Measurements from ENCODE around the genes ZNF81, SSX5, TBC1D25, RBM3, OTUD5, GRIPAP1, CCDC120, FOXP3, GAGE13 and GAGE12E.

GRCh38 chrX:47805881-47806337, 30.8 kb upstream of the ZNF81 start:
- RRBS = no CpG with 5 or more reads among the region's 1 CpG

DNA sequence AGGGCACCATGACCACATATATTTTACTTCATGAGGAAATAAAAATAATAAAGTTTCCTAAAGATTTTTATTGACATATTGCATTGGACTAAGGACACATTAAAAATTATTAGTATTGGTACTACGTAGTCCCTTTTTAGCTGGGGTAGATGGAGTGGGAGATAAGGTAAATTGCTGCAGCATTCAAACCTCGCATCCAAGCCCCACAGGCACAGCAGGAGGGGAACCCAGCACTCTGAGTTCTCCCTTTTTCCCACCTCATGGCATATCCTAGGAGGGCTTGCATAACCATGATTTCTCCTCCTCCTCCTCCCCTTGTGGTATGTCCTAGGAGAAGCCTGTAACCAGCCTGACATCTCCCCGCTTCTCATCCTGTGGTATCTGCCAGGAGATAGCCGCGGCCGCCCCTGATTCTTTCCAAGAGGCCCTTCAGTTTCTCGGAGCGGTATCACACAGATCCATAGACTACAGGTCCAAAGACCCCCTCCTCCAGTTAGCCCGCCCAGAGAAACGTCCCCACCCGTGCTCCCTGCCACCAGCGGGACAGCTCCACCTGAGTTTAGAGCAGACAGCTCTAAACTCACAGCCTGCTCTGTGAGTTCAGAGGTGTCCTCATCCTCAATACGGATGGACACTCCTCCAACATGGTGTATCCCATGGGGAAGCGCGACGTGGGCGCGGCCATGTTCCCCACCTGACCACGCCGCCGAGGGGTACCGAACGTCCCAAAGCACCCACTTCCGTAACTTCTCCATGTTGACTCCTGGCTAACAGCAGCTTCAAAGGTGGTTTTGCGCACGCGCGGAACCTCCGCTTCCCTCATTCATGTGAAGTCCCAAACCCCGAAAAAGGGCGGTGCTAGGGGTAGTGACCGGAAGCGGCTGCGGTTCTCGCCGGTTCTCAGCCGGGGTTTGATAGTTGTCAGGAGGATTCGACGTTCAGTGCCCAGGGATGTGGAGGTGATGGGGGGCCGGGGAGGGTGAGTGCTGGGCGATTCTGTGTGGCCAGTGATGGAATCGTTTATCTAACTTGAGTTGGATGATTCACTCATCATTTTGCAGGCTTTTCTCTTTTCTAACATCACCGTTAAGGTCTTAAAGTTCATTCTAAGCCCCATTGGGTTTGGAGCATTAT, at the start of gene ZNF81:
ZNF81 (plus strand) TSS at position 874 of the 1,134 bp plus-strand sequence.
- RRBS = 0% methylated on average over 4 of the region's 43 CpGs

DNA sequence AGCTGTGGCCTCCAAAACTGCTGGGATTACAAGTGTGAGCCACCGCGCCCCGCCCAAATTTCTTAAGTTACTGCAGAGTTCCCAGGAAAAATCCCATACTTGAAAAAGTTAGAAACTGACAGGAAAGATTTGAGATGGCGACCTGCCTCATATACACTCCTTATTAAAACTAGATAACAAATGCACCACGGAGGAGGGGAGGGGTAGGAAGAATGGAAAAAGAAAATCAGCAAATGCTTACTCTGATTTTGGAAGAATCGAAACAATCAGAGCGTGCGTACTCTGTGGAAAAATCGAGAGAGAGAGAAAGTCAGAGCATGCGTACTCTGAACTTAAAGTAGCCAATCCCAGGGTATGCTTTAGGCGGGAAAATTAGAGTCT, at the start of gene SSX5:
SSX5 (minus strand) TSS at position 306 of the 381 bp plus-strand sequence.
- RRBS = no CpG with 5 or more reads among the region's 11 CpGs

DNA sequence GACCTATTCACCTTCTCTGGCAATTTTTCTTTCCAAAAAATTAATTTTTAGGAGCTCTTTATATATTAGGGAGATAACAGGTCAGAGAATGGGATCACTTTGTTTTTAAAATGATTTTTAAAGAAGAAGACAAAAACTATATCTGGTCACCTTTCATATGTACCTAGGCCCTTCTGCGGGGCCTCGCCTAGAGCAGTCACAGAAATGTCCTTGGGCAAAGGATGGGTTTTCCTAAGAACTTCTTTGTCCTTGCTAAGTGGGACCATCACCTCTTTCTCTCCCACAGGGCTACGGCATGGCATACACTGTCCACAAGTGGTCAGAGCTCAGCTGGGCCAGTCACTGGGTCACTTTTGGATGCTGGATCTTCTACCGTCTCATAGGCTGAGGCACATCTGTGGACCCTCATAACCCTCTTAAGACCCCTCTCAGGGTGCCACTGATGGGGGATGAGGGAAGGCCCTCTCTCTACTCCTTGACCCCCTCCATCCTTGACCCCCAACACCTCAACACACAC, 1.5 kb upstream of the EBP start:
- RRBS = no CpG with 5 or more reads among the region's 4 CpGs

DNA sequence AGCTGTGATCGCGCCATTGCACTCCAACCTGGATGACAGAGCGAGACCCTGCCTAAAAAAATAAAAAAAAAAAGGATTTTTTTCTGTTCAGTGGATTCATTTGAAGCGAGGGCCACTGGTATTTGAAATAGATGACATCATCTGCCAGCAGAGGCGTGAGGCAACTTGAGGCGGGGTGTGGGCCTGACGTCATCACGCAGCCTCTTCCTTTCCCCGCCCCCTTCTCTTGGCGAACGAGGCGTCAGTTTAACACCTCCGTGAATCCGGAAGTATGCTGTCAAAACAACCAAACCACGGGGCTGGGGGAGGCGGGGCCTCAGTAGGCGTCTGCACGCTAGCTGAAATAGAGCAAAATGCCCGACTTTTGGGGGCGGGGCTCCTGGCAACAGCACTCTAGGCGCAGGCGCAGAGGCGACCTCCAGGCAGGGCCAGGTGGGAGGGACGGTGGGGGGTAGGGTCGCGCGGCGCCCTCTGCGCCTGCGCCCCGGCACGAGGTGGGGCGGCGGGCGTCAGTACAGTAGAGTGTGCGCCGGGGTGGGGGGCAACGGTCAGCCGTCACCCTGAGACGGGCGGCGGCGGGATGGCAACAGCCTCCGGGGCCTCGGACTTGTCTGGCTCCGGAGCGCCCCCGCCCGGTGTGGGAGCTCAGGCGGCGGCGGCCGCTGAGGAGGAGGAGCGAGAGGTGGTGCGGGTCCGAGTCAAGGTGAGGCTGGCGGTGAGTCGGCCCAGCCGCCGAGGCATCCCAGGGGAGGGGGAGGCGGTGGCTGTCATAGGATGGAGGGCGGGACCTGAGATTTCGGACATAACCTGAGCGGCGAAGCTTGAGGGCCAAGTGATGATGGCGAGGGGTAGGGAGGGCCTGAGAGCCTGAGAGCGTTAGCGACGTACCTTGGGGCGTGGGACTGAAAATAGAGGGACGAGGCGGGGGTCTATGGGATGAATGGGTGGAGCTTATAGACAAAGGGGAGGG, at the start of gene TBC1D25:
TBC1D25 (plus strand) TSS at position 497 of the 970 bp plus-strand sequence.
- RRBS = 1% methylated on average over 11 of the region's 72 CpGs

DNA sequence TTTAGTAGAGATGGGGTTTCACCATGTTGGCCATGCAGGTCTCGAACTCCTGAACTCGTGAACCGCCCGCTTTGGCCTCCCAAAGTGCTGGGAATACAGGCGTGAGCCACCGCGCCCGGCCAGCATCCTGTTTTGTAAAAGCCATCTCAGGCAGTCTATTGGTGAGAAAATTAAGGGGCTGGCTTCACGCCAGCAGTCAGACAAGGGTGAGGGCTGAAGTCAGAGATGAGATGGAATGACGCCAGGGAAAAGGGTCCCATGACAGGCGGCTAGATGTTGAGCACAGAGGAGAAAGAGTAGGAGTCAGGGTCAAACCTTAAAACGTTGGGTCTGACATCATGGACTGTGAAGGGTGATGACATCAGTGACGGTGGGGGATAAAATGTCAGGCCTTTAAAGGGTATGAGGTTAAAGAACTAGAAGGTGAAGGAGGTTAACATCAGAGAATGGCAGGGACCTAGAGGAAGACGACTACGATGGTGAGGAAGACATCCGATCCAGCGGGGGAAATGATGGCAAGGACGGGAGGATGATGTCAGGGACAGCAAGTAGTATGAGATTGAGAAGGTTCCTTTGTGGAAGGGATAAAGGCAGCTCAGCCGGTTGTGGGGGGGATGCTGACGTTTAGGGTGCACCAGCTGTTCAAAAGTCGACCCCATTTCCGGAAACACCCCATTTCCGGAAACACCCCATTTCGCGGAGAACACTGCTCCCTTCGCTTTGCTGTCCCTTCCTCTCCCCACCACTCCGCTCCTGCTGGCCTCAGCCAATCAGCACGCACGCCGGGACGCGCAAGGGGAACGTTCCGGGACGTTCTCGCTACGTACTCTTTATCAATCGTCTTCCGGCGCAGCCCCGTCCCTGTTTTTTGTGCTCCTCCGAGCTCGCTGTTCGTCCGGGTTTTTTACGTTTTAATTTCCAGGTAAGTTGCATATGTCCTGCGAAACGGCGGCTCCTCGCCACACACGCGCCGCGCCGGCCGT, at the start of gene RBM3:
RBM3 (plus strand) TSS at position 833 of the 983 bp plus-strand sequence.
- RRBS = under 1% methylated on average over 20 of the region's 56 CpGs

DNA sequence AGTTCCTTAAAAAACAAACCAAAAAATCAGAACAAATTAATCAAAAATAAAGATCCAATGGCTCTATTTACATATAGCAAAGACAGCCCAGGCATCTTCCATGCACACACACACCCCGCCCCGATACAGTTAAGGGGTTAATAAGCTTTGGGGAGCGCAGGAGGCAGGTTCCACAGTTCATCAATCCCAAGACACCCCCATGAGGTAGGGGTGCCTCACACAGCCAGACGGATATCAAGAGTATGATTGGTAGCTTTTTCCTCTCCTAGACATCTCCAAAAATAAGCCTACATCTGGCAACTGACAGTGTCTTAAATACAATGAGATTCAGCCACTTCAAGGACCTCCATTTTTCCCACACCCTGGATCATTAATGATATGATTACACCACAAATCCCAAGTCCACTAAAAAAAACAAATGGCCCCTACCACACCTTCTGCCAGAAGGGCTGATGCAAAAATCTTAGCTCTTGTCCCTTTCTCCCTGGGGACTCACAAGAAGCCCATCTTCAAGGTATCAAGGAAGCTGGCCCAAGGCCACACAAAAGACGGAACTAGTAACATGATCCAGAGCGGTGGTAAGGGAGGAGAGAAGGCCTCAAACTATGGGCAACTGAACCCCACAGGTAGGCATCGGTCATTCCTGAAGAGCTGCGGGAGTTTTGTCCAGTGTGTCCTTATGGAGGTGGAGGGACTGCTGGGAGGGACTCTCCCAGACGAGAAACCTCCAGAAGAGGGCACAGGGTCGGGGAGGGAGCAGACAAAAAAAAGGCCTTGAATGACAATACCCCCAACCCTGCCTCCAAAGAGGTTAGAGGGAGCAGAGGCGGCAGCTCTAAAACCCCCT, 6.2 kb downstream of the PQBP1 start:
- RRBS = no CpG with 5 or more reads among the region's 11 CpGs

- RRBS = no CpG with 5 or more reads among the region's 7 CpGs
Measured at GRCh38 chrX:48927067-48928086, 8.6 kb upstream of the PIM2 start.

GRCh38 chrX:48957497-48958282, at the start of gene OTUD5:
TSS of gene OTUD5 (minus strand) at chrX:48957607.
- RRBS = under 1% methylated on average over 23 of the region's 88 CpGs

GRCh38 chrX:48961453-48962118, 4.2 kb upstream of the OTUD5 start:
- RRBS = no CpG with 5 or more reads among the region's 5 CpGs

DNA sequence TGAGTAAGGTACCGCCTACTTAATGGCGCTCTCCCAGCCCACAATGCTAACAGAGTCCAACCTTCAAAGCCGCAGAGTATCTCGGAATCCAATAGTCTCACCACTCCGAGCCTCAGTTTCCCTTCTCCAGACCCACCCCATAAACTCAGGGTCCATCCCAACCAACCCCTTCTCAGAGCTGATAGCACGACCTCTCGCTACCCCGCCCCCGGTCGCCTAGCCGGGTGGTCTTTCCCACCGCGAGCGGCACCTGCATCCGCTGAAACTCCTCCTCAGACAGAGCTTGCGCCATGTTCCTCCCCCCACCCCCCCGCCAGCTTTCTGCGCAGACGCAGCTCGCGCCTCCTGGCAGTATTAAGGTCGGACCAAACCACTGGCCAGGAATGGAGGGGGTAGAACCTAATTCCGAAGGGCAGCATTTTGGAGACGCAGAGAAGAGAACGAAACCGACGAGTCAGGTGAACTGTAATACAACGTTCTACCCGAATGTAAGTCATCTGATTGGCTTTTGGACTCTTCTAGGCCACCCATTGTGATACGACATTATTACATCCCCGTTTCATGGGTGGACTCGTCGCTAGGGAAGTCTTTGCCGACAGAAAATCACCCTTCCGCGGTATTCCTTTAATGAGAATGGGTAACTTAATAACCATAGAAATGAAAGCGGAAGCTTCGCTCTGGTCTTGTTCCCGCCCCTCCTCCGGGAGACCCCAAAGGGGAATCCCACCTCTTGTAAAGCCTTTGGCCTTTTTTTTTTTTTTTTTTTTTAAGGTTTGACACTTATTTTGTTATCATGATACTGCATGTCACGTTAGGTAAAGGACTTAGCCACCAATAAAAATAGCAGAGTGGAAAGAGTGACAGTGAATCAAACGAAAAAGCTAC, at the start of gene GRIPAP1:
GRIPAP1 (minus strand) TSS at position 327 of the 885 bp plus-strand sequence.
- RRBS = no CpG with 5 or more reads among the region's 42 CpGs

GRCh38 chrX:49058681-49059141, at the start of gene CCDC120:
TSS of gene CCDC120 (plus strand) at chrX:49058999.
- RRBS = no CpG with 5 or more reads among the region's 4 CpGs

GRCh38 chrX:49079412-49079766, 298 bp downstream of the WDR45 start:
- RRBS = no CpG with 5 or more reads among the region's 6 CpGs

DNA sequence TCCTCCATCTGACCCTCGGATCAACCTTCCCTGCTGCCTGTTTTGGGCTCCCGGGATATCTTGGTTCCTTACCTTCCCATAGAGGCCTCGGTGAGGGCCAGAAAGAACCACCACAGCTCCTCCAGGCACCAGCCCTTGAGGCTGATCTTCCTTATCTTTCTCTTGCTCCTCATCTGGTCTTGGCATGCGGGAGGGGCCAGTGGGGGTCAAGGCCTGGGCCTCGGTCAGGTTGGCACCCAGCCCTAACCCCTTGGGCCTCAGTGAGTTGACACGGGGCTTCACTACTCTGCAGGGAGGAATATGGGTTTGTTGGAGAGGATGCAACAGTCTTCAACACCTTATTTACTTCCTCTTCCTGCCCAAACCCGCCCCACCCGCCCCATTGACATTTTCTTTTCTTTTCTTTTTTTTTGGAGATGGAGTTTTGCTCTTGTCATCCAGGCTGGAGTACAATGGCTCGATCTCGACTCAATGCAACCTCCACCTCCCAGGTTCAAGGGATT, 6.0 kb downstream of the GPKOW start:
- RRBS = no CpG with 5 or more reads among the region's 10 CpGs

DNA sequence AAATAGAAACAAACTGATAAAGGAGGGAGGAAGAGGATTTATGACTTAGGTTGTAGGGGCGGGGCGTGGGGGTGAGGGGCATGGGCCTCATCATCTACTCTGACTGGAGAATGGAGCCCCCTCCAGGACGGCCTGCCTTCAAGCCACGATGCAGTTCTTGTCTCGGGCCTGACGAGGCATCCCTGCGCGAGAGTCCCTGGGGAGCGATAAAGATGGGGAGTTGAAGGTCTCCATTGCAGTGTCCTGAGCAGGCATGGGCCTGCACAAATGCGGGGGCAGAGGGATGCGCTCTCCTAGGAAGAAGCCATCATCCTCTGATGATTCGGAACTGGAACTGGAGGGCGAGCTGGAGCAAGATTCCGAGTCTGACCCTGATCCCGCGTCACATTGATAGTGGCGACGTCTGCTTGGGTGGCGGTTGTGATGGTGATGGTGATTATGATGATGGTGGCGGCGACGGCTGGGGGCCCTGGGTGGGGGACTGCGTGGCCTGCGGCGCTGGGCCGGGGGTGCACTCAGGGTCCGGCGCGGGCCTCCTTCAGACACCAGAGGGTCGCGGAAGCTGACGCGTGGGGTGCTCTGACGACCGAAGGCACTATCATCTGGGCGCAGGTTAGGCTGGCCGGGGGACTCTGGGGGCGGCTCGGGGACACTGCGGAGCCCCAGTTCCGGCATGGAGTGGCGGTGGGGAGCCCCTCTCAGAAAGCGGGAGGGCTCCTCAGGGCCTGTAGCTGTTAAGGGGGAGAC, 4.0 kb downstream of the PLP2 start:
- RRBS = 96% methylated on average over 4 of the region's 43 CpGs

DNA sequence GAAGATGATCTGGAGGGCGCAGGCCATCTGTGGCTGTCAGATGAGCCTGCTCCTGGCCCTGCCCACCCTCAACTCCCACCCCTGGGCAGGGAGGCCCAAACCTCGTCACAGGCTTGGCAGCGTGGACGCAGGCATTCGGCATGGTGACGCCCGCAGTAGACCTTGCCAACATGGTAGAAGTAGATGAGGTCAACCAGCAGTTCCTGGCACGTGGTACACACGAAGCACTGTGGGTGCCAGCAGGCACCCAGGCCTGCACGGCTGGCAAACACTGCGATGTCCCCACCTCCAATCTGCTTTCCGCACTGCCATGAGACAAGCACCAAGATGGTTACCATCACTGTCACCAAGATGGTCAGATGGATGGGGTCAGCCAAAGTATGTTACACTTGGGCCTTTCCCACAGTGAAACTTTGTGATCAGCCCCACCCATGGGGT, 6.5 kb downstream of the PLP2 start:
- RRBS = no CpG with 5 or more reads among the region's 12 CpGs

DNA sequence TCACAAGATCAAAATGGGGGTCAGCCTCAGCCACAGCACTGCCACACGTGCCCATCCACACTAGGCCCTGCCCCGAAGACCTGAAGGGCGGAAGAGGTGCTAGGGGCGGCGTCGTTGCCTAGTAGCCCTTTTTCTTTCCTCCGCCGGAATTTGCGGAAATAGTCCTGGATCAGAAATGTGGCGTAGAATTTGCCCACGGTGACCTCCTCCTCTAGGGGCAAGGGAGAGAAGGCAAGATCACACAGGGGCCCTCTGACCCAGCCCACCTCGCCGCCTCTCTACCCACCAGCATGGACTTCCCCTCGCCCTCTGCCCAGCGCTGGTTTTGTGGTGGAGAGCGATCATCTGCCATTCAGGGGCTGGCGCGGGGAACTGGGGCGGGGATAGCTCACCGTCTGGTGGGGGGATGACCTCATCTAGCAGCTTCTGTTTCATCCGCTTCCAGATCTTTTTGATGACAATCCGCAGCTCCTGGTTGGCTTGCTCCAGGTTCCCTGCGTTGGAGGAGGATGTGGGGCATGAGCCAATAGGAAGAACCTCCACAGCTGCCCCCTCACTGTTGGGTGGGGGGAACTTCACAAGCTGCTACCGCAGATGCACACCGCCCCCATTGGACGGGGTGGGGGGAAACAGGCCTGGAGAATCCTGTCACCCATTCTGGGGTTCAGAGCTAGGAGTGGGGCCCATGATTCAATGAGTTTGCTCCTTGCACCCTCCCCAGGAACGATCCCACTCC, 9.7 kb upstream of the SYP start:
- RRBS = no CpG with 5 or more reads among the region's 27 CpGs

- RRBS = no CpG with 5 or more reads among the region's 14 CpGs
Measured at GRCh38 chrX:49264419-49265091, at the start of gene FOXP3. TSS of gene FOXP3 (minus strand) at chrX:49264710.

GRCh38 chrX:49331344-49331694, at the start of gene GAGE13:
TSS of gene GAGE13 (plus strand) at chrX:49331582.
- RRBS = no CpG with 5 or more reads among the region's 14 CpGs

GRCh38 chrX:49551016-49551586, at the start of gene GAGE12E:
TSS of gene GAGE12E (plus strand) at chrX:49551289.
- RRBS = no CpG with 5 or more reads among the region's 28 CpGs